ENCODE measurements around the gene ZNF140.

DNA sequence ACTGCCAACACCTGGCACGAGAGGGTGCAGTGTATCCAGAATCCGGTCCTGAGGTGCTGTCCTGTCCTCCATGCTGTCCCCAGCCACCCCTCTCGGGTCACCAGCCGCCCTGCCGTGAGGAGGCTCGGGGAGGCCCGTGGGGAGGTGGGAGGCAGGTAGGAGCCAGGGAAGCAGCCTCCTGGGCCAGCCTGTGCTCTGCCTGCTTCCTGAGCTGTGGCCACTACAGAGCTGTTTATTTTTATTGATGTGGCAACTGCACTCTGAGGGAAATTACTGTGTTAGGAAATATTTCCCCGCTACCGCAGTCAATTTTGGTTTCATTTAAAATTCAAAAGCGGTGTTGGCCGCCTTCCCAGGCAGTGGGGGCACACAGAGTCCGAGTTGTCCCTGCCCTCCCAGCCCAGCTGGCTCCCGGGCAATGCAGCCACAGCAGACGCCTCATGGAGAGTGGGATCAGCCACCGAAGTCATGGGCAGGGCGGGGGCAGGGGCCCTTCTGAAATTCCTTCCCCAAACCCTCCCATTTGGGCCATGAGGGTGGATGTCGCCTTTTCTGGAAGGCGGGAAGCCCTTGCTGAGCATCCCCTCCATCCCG, 18.4 kb downstream of the NOC4L start:
- PRO-cap, 7 experiments, result no peak in any of the 7 experiments

DNA sequence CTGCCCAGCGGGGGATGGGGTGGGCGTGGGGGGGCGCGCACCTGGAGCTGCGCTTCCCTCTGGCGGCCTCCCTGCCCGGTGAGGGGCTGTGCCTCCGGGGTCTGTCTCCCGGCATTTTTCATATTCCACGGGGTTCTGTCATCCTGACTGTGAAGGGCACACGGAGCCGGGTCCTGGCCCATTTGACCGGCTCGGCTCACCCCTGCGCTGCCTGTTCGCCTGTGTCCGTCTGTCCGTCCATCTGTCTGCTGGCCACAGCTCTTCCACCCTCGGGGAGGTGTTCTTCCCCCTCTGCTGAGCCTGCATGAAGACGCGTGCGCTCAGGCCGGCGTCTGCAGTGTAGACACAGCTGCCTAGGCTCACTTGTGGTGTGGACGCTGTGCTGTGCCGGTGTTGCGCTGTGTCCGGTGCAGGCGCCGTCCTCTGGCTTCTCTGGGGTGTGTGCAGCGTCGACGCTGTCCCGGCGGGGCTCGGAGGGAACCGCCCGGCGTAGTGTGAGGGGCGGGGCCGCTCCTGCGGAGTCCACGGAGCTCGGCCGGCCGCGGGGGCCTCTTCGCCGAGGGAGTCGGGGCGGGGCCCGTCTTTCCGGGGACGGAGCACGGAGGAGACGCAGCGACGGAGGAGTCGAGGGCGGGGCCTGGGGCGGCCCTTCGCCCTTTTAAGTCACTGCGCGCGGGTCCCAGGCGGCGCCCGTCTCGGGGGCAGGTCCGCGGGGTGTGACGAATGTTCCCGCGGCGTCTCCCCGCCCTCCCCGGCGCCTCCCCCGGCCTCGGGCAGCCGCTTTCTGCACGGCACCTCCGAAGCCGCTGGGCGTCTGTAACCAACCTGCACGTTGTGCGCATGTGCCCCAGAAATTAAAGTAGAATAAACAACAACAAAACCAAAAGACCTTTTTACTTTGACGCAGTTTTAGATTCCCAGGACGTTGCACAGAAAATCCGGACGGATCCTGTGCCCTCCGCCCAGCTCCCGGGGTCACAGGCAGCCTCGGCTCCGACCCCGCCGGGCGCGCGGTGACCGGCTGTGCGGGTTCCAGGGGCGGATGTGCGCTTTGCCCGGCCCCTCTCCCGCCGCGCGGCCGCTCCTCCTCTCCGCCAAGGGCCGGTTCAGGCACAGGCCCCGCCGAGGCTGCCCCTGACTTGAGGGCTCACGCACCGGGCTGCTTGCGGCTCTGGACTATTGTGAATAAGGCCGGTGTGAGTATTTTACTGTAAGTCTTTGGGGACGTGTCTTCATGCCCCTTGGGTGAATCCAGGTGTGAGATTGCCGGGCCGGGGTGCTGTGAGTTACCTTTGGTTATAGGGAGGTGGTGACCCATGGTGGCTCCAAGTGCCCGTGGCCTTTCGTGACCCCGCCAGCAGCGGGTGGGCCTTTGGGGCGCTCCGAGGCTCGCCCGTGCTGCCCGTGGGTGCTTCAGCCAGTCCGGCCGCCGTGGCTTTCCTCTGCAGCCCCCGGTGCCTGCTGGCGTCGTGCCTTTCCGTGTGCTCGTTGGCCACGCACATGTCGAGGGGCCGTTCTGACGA, 45.4 kb downstream of the NOC4L start:
- PRO-cap, 7 experiments, result peak in 7 of 7 experiments; most common plus-strand start position 686 of the sequence (in 4); most common minus-strand start position 433 of the sequence (in 4)

- PRO-cap, 7 experiments, result no peak in any of the 7 experiments
Observed at GRCh38 chr12:132205019-132205970, 61.0 kb downstream of the NOC4L start.

DNA sequence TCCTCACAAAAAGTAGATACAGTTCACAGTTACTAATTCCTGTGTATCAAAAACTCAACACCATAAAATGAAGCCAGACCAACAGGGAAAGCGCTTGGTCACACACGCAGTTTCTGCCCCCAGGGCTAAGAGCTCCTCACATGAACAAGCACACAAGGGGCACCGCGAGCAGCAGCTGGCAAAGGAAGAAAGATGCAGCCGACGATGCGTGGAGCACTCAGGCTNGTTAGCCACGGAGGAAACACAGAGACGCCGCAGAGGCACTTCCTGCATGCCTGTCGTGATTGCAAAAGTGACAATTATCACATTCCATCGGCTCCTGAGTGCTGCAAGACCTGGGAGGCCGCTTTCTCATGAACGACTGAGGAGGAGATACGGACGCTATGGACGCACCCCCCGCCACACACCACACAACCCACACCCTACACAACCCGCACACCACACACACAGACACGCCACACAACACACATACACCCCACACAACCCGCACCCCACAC, 78.2 kb downstream of the NOC4L start:
- PRO-cap, 7 experiments, result no peak in any of the 7 experiments

DNA sequence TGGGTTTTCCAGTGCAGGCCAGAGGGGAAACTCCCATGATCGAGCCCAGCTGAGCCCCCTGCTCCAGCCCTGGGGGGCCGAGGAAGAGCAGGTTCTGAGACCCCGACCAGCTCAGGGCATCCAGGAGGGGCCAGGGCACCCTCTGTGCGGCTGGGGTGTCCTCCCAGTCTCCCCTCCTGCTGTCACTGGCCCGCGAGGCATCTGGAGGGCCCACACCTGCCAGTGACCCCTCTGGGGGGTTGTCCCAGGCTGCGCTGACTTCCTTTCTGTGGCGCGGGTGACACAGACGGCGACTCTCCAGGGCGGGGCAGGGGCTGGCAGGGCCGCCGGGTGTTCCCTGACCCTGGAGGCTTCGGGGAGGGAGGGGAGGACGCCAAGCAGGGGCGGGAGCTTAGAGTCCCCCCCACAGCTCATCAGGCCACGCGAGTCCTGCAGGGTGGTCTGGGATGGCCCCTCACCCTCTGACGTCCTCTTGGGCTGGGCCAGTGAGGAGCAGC, 38.8 kb upstream of the FBRSL1 start:
- PRO-cap, 7 experiments, result no peak in any of the 7 experiments

- PRO-cap, 7 experiments, result no peak in any of the 7 experiments
Observed at GRCh38 chr12:132487384-132487768, 2.6 kb upstream of the FBRSL1 start.

- PRO-cap, 7 experiments, result no peak in any of the 7 experiments
Observed at GRCh38 chr12:132491689-132492411, 1.9 kb downstream of the FBRSL1 start.

DNA sequence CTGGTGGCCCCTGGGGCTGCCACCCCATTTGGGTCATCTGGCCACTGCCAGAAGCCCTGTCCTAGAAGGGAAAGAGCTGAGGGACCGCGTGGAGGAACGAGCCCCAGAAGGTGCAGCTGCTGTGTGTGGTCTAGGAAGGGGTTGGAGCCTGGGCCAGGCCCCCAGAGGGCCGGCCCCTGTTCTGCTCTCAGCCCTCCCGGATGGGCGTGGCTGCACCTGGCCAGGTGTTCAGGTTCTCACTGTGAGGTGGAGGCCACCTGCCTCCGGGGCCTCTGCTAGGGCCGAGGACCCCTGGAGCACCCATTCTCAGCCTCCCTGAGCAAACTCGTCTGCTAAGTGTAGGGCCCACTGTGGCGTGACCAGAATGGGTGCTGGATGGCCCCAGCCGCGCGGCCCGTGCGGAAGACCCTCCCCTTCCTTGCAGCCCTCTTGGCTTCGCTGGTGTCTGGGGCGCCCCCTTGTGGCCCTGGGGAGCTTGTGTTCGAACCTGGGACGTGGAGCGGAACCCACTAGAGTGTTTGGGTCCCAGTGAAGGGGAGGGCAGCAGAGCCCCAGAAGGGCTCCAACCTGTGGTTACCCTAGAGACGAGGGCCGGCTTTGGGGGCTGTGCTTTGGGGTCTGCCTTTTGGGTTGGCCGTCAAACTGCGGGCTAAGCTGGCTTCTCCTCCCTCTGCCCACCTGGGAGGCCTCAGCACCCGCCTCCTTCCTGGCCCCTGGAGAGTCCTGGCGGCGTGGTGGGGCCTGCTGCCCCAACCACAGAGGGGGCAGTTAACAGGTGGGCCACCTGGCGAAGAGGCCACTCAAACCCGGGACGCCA, 49.3 kb downstream of the LRCOL1 start:
- PRO-cap, 7 experiments, result no peak in any of the 7 experiments

DNA sequence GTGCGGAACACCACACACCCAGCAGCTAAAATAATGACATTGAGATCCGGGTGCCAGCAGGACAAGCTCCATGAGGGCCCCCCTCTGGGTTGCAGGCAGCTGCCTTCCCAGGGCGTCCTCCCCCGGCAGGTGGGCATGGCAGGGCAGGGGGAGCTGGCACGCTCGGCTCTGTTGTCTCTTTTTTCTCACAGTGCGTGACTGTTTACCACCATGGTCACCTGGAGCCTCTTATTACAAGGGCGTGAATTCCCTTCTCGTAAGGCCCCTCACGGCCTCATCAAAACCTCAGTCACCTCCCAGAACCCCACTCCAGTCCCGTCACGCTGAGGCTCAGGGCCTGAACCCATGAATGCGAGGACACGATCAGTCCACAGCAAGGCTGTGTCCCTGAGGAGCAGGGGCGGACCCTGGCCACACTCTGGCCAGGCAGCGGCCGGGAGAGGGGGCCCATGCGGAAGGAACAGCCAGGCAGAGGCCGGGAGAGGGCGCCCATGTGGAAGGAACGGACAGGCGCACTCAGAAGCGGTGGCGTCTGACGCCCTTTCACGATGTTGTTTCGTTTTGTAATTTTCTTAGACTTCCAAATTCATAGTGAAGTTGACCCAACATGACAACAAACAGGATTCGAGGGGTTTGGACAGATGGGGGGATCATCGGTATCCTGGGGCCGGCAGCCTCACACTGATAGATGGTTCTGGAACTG, 10.1 kb downstream of the LRCOL1 start:
- PRO-cap, 7 experiments, result peak in 1 of 7 experiments; most common plus-strand start position 288 of the sequence (in 1)

DNA sequence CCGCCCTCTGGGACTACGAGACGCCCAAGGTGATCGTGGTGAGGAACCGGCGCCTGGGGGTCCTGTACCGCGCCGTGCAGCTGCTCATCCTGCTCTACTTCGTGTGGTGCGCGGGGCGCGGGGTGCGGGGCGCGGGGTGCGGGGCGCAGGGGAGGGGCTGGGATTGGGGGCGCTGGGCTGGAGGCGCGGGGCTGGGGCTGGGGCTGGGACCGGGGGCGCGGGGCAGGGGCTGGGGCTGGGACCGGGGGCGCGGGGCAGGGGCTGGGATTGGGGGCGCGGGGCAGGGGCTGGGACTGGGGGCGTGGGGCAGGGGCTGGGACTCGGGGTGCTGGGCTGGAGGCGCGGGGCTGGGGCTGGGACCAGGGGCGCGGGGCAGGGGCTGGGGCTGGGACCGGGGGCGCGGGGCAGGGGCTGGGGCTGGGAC, 320 bp downstream of the P2RX2 start:
- PRO-cap, 7 experiments, result no peak in any of the 7 experiments

GRCh38 chr12:132695202-132696150, 8.1 kb downstream of the PXMP2 start:
- PRO-cap, 7 experiments, result no peak in any of the 7 experiments

DNA sequence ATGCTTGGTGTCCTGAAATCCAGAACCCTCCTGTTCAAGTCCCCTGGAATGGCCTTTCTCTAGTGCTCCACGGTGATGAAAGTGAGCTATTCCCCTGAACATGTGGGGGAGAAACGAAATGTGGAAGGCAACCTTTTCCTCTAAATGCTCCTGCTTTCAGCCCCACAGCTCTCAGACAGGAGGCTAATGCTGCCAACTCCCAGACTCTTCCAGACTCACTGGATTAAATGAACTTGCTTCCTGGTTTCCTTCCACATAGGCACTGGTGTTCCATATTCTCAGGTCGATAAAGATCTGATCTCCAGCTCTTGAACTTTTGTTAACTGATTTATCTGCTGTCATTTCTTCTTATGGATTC, 2.4 kb upstream of the PGAM5 start:
- PRO-cap, 7 experiments, result no peak in any of the 7 experiments

- PRO-cap, 7 experiments, result no peak in any of the 7 experiments
Observed at GRCh38 chr12:132710957-132711690, 482 bp downstream of the PGAM5 start.

DNA sequence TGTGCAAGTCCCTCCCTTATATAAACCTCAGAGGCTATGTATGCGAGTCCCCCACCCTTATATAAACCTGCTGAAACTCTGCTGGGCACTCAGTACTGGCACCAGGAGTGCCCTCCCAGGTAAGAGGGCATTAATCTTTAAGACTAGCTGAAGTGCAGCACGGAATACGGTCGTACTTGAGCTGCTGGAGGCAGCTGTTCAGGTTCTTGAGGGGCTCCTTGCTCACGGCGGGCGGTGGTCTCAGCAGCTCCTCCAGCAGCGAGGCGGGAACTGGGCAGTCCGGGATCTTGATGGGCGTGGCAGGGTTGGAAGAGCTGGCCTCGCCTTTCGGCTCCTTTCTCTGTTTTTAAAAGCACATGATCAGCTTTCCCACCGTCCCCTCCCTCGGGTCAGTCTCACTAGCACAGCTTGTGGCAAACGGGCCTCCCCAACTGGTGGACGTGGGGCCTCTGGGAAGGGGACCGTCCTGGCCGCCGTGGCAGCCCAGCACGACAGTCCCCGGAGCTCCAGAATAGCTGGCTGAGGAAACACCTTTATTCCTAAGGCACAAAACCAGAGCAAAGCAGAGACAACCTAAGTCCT, 12.4 kb upstream of the ANKLE2 start:
- PRO-cap, 7 experiments, result peak in 1 of 7 experiments; most common plus-strand start position 88 of the sequence (in 1)

DNA sequence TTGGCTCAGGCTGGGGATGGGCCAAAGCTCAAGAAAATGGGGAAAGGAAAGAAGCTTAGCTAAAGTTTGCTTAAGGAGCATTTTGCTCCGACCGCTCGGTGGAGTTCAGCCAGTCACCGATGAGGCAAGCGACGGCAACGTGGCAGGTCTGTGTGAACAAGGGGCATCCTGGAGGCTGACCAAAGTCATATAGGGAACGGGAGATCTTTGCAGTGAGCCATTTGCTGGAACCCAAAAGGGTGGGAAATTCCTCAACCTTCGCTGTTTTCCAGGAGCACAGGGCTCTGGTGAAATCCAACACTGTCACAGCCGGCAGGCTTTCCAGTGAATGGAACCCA, 792 bp downstream of the ZNF605 start:
- PRO-cap, 7 experiments, result no peak in any of the 7 experiments

- PRO-cap, 7 experiments, result no peak in any of the 7 experiments
Observed at GRCh38 chr12:133079217-133079881, 1.4 kb upstream of the ZNF140 start.

GRCh38 chr12:133080582-133081358, at the start of gene ZNF140:
TSS of gene ZNF140 (plus strand) at chr12:133080923.
- PRO-cap, 7 experiments, result peak in 7 of 7 experiments; most common plus-strand start chr12:133080916 (in 7); most common minus-strand start chr12:133081164 (in 4)

GRCh38 chr12:133084182-133085002, 3.7 kb downstream of the ZNF140 start:
- PRO-cap, 7 experiments, result no peak in any of the 7 experiments